Tongue (tissue), 2 donors: ENCODE data around the genes NECTIN2 and MARK4.

GRCh38 chr19:44165493-44165903 is 598 bp downstream of the ZNF226 start:
- RAMPAGE, long total RNA = no peak

GRCh38 chr19:44367062-44367632 is 10.7 kb upstream of the ZNF112 start:
- RAMPAGE, long total RNA = no peak

- RAMPAGE, long total RNA = no peak
These were observed 21.1 kb upstream of the IGSF23 start for GRCh38 chr19:44592094-44592841.

DNA sequence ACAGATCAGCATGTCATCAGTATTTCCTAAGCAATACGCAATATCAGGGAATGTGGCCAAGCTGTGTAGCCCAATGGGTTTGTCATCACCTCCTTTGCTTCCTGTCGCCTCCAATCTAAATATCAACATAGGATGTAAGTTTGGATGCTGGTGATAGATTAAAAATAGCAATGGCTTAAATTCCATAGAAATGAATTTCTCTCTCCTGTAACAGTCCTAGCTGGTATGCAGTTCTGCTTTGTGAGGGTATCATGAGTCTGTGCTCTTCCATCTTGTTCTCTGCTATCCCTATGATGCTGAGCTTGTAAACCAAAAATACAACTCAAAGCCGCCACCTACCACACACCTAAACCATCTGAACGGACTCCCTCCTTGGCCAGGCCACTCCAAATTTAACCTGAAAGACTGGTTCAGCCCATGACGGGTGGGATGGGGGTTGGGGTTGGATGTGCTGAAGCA is 10.0 kb upstream of the IGSF23 start:
- RAMPAGE, long total RNA = no peak

- RAMPAGE, long total RNA = no peak
These were observed 8.2 kb upstream of the BCL3 start for GRCh38 chr19:44740222-44740833.

DNA sequence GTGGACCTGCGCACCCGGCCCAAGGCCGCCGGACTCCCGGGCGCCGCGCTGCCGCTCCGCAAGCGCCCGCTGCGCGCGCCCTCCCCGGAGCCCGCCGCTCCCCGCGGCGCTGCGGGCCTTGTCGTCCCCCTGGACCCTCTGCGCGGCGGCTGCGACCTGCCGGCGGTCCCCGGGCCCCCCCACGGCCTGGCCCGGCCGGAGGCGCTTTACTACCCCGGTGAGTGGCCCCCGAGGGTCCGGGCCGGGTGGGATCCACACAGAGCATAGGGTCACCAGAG is 261 bp downstream of the BCL3 start:
- RAMPAGE, long total RNA = no peak

DNA sequence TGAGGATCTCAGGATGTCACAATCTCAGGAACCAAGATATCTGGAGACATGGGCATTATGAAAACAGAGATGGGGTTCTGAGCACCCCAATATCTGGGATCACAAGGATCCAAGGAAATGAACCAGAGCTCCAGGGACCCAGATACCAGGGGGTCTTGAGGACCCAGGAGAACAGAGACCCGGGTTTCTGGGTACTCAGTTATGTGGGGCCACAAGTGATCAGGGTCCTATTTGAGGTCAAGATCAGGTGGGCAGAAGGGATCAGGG is 943 bp downstream of the BCL3 start:
- RAMPAGE, long total RNA = no peak

DNA sequence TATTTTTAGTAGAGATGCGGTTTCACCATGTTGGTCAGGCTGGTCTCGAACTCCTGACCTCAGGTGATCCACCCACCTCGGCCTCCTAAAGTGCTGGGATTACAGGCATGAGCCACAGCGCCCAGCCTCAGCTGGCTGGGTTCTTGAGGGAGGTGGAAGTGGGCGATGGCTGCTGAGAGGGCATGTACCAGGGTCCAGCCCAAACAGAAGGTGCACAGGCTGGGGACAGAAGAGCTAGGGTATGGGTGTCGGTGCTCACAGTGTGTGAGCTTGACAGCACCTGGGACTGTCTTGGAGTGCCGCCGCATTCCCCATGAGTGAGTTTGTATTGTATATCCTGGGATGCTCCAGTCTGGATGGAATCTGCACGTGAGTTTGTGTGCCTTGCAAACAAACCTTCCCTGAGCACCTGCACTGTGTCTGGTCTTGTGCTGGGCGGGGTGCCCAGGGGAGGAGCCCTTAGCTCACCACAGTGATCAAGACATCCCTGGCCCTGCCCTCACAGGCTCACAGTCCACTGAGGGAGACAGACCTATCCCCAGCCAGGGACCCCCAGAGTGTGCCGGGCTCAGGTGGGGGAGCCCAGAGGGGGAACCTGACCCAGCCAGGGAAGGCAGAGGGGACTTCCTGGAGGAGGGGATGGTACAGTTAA is 1.9 kb upstream of the BCAM start:
- RAMPAGE, long total RNA = no peak

DNA sequence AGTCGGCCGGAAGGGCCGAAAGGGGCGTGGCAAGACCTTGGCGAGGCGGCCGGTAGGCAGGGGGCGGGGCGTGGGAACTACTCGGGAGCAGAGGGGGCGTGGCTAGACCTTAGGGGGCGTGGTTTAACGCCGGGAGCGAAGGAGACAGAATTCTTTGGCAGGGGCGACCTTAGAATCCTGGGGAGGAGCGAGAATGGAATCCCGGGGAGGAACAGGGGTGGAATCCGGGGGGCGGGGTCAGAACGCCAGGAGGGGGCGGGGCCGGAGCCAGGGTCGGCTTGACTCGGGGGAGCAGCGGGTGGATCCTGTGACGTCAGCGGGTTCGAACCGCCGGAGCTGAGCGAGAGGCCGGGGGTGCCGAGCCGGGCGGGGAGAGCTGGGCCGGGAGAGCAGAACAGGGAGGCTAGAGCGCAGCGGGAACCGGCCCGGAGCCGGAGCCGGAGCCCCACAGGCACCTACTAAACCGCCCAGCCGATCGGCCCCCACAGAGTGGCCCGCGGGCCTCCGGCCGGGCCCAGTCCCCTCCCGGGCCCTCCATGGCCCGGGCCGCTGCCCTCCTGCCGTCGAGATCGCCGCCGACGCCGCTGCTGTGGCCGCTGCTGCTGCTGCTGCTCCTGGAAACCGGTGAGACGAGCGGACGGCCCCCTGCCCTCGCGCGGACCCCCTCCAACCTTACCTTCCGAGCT is at the start of gene NECTIN2:
Gene NECTIN2, plus strand, starts transcription at position 308 of the 686 bp plus-strand sequence.
- RAMPAGE, long total RNA = no peak

- RAMPAGE, long total RNA = no peak
These were observed 11.0 kb downstream of the APOC1 start for GRCh38 chr19:44925299-44925866.

GRCh38 chr19:45071634-45072984 is 4.2 kb downstream of the ZNF296 start:
- RAMPAGE, long total RNA = no peak

- RAMPAGE, long total RNA = no peak
These were observed 595 bp downstream of the GEMIN7 start for GRCh38 chr19:45079578-45080131.

DNA sequence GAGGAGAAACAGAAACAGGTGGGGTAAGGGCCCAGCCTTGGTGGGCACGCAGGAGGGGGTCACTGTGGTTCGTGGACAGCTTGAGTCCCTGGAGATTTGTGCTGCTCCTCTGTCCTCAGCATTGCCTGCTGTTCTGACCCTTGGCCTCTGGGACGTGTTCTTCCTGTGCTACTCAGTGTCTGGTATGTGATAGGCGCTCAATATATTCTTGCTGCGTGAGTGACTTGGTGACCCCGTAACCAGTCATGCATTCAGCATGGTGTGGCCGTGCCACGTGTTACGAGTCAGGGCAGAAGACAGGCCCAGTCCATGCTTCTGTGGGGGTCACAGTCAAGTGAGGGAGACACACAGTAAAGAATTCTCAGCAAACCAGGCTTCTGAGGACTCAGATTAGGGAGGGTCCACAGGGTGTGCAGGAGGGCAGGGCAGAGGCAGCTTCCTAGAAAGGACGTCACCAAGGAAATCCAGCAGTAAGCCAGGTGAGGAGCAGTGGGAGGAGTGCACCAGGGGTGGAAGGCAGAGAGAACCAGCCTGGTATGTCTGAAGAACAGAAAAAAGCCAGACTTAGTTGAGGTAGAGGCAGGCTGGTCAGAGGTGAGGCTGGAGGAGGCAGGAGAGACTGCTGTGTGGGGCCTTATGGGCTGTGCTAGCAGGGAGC is 7.9 kb downstream of the PPP1R37 start:
- RAMPAGE, long total RNA = no peak

GRCh38 chr19:45118315-45119221 is 25.6 kb downstream of the PPP1R37 start:
- RAMPAGE, long total RNA = no peak

DNA sequence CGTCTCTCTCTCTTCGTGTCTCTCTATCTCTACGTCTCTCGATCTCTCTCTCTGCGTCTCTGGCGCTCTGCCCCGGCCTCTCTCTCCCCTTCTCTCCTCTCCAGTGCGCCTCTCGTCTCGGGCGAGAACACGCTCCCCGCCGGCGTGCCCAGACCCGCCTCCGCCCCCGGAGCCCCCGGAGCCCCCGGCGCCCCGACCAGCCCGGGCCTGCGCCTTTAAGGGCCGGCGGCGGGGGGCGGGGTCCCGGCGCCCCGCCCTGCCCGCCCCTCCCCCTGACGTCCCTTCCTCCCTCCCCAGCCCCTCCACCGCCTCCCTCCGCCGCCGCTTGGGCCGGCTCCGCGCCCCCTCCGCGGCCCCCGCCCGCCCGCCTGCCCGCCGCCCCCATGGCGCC is at the start of gene MARK4:
Gene MARK4, plus strand, starts transcription at position 286 of the 391 bp plus-strand sequence.
- RAMPAGE, long total RNA = no peak

DNA sequence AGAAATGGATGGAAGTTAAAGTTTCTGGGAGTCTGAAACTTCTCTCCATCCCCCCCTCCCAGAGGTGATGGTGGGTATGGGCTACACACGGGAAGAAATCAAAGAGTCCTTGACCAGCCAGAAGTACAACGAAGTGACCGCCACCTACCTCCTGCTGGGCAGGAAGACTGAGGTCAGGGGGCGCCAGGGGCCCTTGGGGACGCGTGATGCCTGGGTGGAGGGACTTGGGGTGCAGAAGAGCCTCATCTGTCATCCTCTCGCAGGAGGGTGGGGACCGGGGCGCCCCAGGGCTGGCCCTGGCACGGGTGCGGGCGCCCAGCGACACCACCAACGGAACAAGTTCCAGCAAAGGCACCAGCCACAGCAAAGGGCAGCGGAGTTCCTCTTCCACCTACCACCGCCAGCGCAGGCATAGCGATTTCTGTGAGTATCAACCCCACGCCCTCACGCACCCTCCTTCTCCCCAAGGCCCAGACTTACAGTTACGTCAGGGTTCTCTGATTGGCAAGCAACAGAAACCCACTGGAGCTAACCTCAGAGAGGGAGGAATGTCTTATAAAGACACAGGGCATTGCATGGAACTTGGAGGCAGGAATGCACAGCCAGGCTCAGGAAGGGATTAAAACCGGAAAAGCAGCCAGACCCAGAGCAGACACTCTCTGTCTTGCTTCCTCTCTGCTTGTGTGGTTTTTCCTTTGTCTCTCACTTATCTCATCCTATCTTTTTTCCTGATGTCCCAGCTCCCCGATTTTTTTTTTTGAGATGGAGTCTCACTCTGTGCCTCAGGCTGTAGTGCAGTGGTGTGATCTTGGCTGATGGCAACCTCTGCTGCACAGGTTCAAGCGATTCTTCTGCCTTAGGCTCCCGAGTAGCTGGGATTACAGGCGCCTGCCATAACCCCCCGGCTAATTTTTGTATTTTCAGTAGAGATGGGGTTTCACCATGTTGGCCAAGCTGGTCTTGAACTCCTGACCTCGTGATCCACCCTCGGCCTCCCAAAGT is 29.5 kb downstream of the MARK4 start:
- RAMPAGE, long total RNA = no peak

DNA sequence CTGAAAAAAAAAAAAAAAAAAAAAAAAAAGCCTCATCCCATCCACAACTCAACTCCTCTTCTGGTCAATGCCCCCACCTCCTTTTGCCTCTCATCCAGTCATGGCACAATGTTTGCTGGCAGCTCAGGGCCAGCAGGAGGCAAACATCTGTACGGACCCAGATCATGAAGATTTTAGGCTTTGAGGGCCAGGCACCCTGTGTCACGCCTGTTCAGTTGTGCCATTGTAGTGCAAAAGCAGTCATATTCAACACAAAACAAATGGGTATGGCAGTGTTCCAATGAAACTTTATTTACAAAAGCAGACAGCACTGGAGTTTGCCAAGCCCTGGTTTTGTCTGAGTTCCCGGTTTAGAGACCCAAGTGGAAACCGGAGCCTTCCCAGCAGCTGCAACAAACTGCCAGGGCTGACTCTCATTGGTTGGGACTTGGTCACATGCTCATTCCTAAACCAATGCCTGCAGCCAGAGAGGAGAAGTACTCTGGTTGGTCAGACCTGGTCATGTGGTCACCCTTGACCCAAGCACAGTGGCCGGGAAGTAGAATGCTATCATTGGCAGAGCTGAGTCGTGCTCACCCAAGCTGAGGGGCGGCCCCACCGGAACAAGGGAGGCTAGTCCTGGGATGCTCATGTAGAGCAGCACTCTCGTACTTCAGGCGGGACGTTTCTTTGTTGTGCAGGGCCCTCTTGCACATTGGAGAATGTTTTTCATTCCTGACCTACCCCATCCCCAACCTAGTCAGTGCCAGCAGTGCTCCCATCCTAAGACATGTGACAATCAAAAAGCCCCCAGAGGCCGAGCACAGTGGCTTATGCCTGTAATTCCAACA is 22.1 kb downstream of the CKM start:
- RAMPAGE, long total RNA = no peak

DNA sequence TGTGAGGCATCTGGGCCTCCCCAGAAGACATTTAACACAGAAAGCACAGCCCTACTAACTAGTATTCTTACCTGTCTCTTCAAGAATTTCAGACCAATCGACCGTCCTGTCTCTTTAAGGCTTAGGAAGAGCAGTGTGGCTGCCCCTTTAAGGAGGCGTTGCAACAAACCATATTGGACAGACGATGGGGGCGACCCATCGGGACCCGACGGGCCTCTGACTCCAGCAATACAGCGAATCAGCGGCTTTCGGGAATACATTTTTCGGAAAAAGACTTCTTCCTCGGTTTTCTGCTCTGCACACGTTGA is 269 bp upstream of the POLR1G start:
- RAMPAGE, long total RNA = no peak

DNA sequence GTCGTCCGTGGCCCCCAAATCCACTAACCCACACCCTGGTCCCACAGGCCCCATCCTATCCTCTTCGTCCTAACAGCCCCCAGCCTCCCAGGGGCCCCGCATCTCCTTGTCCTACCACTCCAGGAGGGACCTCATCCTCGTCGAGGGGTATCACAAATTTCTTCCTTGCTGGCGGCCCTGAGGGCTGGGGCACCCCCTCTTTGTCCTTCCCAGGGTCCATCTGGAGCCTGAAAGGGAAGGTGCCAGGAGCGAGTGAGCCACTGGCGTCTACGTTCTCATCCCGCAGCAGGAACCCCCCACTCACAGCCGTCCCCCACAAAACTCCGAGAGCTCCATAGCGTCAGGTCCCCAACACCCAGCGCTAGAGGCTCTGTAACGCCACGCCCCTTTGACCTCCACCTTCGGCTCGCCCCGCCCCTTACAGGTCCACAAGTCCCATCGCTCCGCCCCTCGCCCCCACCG is 531 bp downstream of the ERCC1 start:
- RAMPAGE, long total RNA = no peak

DNA sequence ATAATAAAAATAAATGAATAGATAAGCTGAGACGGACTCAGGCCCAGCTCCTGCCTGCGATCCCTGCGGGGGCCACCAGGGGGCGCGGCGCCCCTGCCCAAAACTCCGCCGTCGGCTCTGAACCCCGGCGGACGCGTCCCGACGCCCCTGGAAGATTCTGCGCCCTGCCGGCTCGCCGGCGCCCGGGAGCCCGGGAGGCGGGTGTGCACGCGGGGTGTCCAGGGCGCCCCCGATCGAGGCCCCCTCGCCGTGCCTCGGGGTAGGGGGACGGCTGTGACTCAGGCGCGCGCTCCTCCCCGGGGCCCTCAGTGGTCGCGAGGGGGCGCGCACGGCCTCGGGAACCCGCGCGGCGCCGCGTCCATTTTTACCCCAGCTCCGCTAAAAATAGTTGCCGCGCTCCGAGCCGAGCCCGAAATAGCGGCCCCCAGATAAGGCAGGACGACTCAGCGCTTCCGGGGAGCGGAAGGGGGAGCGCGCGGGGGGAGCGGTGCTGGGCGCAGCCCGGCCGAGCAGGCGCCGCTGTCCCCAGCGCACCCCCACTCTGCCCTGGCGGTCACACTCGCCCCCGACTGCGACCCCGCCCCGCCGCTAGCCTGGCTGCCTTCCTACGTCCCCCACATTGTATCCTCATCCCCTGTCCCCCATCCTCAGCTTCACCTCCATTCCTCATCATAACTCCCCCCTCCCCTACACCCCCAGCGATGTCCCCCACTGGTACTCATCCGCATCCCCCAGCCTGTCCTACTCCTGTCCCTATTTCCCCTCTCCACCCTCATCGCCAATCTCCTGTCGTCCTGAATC is 16.0 kb upstream of the ERCC1 start:
- RAMPAGE, long total RNA = no peak